ENCODE results near the genes BANF2, OVOL2 and INSM1.

DNA sequence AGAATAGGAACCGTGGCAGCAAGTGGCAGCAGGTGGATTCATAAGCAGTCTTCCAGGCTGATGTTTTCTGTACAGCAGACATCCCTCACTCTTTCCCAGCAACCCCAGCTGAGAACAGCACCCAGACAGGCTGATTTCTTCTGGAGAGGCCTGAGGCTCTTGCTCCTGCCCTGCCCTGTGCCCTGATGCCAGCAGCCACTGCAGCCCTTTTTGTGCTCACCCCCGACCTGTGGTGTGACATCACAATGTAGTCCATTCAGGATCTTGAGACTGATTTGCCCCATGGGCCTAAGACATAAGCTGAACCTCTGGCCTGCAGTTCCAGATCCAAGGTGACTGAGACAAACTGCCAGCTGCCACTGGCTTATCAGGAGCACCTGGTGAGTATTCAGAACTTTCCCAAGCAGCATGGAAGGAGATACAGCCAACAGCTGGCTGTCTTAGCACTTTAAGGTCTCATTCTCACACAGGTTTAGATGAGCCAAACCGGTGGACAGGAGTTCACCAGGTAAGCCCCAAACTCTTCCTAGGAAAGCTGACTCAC is at the start of gene BANF2:
Gene BANF2 (plus strand): TSS at position 291 of the 544 bp plus-strand sequence.
- RRBS: no CpG with 5 or more reads among the region's 3 CpGs

DNA sequence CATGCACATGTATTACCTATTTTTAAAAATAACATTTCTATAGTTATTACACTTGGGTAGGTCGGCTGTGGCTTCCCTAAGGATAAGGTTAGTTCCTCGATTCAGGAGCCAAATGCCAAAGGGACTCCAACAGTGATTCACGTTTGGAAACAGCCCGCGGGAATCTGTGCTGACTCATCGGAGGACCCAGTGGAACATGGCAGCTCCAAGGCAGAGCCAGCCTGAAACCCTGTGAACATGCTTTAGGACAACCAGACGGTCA is 133.4 kb downstream of the SNX5 start:
- RRBS: no CpG with 5 or more reads among the region's 7 CpGs

- RRBS: no CpG with 5 or more reads among the region's 13 CpGs
Observed at GRCh38 chr20:17964357-17965659, 3.8 kb downstream of the SNX5 start.

GRCh38 chr20:18057403-18058321 is at the start of gene OVOL2:
OVOL2 (minus strand) TSS chr20:18057916.
- RRBS: 8% methylated on average over 45 of the region's 64 CpGs

GRCh38 chr20:18495875-18496519 is 1.0 kb downstream of the RBBP9 start:
- RRBS: no CpG with 5 or more reads among the region's 9 CpGs

- RRBS: no CpG with 5 or more reads among the region's 8 CpGs
Observed at GRCh38 chr20:19026148-19026635, 186.2 kb upstream of the SLC24A3 start.

GRCh38 chr20:19284270-19285043 is 72.0 kb downstream of the SLC24A3 start:
- RRBS: no CpG with 5 or more reads among the region's 3 CpGs

GRCh38 chr20:19343414-19344012 is 131.1 kb downstream of the SLC24A3 start:
- RRBS: no CpG with 5 or more reads among the region's 7 CpGs

DNA sequence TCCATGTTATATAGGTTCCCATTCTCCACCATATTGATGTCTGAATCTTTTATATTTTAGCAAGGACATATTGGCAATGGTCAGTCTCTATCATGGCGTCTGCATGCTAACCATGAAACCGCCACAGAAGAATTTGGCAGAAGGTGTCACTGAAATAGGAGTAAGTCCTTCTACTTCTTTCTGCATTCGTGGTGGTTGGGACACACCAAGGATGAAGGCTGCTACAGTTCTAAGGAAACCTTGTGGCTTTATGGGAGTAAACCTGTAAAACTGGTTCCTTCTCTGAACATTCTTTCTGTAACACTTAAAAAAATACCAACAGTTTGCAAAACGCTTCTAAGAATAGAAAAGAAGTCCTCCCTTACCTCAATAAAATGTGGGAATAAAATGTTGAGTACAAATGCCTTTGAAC is 195.3 kb downstream of the SLC24A3 start:
- RRBS: no CpG with 5 or more reads among the region's 4 CpGs

GRCh38 chr20:19774597-19774896 is 16.5 kb downstream of the RIN2 start:
- RRBS: no CpG with 5 or more reads among the region's 1 CpG

GRCh38 chr20:19886948-19887193 is 128.8 kb downstream of the RIN2 start:
- RRBS: no CpG with 5 or more reads among the region's 3 CpGs

DNA sequence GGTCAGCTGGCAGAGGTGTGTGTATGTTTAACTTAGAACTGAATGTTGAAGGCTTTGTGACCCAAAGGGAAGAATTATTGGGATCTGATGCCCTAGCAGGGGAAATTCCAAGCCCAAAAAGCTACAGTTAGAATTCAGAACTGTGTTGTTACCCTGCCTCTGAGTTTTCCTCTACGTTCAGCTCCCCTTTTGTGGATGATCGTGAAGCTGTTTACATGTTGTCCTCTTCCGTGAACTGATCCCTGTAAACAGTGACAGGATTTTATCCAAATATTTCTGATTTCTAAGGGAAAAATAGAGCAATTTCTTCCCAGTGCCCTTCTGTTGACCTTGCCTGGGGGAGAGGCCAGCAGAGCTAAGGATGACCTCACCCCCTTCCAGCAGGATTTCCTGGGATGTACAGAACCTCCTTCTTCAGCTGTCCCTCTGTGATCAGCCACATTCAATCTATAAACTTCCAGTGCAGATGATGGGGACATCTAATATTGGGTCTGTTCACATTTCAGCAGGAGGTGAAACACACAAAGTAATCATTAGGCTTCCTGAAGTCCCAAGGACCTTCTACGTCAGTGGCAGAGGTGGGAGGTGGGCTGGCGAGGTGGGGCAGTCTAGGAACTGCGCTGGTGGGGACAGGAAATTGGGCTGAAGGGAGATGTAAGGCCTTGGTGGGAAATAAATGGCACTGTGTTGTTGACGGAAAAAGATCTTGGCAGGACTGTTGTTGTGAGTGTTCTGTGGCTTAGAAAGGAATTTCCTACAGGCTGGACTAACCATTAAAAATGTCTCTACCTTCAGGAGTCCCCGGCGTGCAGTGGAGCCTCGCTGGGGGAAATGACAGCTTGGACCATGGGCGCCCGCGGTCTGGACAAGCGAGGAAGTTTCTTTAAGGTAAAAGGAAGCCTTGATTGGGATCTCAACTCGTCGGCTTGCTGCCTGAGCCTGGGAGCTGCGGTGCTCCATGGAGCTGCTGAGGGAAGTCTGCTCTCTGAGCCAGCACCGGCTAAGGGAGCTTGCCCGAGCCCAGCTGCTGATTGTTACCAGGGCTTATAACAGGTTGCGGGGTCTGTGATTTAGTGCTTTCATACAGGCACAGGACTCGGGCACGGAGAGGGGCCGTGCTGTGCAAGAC is 128.0 kb upstream of the NAA20 start:
- RRBS: no CpG with 5 or more reads among the region's 23 CpGs

- RRBS: no CpG with 5 or more reads among the region's 17 CpGs
Observed at GRCh38 chr20:19934699-19935629, 82.2 kb upstream of the NAA20 start.

- RRBS: no CpG with 5 or more reads among the region's 2 CpGs
Observed at GRCh38 chr20:19976330-19976514, 40.9 kb upstream of the NAA20 start.

- RRBS: 38% methylated on average over 45 of the region's 105 CpGs
Observed at GRCh38 chr20:20367154-20368164, at the start of gene INSM1. INSM1 (plus strand) TSS chr20:20368104.

GRCh38 chr20:20369292-20369948 is 1.5 kb downstream of the INSM1 start:
- RRBS: 42% methylated on average over 15 of the region's 74 CpGs

GRCh38 chr20:20472341-20473034 is 104.6 kb downstream of the INSM1 start:
- RRBS: no CpG with 5 or more reads among the region's 6 CpGs

- RRBS: no CpG with 5 or more reads among the region's 5 CpGs
Observed at GRCh38 chr20:20548586-20549177, 163.8 kb downstream of the RALGAPA2 start.

DNA sequence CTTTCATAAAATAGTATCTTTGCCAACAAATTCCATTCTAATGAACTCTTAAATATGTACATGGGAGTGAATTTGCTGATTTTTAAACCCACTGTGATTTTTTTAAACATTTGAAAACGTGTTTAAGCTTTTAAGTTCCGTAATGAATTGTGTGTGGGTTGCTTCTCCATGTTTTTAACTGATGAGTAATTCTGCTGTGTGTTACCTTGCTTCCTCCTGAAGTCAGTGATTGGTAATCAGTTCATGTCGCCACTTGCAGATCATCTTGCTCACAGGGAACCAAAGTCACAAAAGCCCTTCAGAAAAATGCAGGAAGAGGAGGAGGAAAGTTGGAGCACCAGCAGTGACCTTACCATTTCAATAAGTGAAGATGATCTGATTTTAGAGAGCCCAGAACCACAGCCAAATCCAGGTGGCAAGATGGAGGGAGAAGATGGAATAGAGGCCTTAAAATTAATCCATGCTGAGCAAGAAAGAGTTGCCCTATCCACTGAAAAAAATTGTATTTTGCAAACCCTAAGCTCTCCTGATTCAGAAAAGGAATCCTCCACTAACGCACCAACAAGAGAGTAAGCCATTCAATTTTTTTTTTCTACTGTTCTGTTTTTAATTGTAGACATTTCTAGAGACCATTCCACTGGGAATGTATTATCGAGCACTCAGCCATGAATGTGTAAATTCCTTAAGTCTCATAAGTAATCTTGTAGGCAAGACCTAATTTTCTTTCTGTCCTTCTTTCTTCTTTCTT is 36.9 kb downstream of the KIZ start:
- RRBS: no CpG with 5 or more reads among the region's 5 CpGs

DNA sequence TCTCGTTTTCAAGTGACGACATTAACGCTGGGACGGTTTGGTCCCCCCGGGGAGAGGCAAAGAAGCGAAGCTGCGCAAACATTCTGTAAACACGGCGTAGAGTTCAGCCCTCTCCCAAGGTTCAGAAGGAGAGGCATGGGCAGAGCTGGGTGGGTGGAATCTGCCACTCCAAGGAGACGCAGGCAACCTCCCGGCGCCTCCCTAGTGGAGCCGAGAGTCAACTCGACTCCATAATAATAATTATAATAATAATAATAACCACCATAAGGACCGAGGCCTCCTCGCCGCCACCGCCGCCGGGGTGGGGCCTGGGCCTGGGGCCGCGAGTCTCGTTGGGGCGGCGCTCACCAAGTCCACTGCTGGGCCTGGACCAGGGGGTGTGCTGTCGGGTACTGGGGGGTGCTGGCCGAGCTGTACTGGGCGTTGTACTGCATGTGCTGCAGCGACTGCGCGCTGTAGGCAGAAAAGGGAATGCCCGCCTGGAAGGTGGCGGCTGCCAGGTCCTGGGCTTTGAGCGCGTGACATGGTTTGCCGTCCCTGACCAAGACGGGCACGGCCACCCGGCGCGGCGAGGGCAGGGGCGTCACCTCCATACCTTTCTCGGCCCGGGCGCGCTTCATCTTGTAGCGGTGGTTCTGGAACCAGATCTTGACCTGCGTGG is 2.2 kb downstream of the NKX2-2 start:
- RRBS: 18% methylated on average over 17 of the region's 49 CpGs